B cell (primary cell): ENCODE results near the gene COPG2.

DNA sequence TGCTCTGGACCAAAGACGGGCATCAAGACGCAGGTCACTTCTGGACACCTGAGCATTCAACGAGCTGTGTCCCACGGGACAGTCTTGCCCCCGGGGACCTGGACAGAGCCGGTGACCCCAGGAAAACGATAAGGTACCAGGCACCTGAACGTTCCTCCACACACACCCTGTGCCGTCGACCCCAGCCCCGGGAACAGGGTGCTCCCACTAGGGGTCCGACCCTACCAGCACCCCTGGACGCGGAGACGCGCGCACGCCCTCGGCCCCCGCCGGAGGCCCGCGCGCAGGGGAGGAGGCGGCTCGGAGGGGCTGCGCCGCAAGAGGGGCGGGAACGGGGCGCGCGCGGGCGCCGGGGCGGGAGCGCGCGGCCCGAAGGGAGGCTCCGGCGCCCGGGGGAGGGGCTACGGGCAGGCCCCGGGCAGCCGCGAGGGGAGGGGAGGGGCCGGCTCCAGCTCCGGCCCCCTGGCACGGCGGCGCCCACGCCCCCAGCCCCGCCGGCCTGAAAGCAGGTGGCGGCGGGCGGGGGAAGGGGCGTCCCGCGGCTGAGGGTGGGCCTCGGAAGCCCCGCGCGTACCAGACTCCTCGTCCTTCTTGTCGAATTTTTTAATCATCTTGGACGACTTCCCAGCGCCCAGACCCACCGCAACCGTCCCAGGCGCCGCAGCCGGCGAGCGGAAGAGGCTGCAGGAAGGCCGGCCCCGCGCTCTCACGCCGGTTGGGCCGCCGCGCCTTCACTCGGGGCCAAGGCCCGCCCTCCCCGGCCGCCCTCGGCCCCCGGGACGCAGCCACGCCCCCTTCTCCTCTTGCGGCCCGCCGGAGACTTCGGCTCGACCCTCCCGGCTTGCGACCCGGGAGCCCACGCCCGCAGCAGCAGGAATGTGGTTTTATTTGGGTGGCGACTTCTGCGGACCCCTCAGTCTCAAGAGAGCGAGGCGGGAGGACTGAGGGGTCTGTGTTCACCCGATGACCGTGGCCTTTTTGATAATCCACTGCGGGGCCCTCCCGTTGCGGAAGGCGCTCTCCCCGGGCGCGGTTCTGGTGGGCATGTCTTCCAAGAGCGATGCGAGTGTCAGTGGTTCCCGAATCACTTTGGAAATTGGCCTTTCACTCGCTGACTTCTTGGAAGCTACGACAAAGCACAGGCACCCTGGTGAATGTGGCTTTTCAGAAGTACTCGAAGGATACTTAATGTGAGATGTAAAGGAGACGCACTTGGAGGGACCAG, at the start of gene COPG2:
Gene COPG2 (minus strand): TSS at position 691 of the 1,225 bp plus-strand sequence.
- PRO-cap, result bidirectional peak, plus-strand start at position 806 of the sequence, minus-strand start at position 650 of the sequence
- CAGE, long polyA plus RNA, result no peak

DNA sequence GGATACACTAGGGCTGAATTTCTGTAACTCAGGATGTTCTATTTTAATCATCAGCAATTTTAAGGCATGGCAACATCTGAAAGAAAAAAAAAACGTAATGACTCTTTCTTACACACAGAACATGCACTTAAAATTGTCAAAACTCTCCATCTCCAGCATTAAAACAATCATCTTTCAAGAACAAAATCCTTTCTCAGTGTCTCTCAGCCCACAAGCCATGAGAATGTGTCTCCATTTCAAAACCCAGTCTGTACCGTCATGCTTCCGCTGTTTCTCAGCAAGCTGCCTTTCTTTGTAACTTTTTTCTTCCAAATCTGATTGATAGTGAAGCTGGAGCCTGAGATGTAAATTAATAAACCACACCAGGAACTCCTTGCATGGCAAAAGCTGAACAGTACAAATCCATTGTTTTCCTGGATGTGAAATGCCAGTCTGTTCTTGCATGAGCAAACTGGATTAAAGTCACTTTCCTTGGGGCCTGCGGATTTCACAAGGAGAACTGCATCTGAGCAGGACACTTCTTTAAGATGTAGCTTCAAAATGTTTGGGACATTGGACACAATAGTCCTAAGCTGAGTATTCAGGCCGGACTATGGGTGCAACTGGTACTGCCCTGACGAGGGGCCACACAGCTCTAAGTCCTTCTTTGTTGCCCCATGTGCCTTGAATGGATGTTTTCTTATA, 147.5 kb upstream of the KLF14 start:
- PRO-cap, result no peak
- CAGE, long polyA plus RNA, result no peak

DNA sequence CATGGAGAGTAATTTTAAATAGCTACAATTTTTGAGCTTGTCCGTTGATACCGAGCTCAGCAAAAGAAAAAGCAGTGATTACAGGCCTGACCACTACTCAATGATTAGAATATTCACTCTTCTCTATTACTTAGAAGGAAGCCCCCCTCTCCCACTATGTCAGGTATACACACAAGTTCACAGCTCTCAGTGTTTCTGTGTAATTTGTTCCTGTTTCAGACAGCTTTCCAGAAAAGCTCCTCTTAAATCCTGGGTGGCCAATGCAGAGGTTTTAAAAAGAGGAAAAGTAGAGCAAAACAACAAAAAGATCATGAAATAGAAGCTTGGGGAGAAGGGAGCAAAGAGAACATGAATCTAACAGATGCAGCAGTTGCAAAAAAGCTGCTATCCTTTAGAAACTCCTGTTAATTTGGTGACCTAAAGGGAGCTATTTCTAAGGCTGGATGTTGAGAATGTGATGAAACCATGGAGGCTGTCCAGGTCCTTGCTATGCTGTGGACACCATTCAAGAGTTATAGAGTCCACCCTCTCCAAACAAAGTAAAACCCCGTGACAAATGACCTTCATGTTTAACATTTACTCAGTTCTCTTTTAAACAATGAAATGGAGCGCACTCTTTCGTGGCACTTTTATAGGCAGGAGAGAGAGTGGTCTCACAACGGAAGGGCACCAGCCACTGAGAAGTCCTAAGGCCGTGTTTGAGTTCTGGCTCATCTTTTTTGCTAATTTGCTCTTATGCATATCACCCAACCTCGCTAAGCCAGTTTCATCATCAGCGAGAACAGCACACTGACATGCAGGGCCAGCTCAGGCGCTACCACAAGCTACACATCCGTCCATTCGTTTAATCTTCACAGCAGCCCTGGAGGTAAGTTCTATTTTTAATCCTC, 181.5 kb upstream of the KLF14 start:
- PRO-cap, result no peak
- CAGE, long polyA plus RNA, result no peak

GRCh38 chr7:130917451-130917736, 183.4 kb upstream of the KLF14 start:
- PRO-cap, result no peak
- CAGE, long polyA plus RNA, result no peak

DNA sequence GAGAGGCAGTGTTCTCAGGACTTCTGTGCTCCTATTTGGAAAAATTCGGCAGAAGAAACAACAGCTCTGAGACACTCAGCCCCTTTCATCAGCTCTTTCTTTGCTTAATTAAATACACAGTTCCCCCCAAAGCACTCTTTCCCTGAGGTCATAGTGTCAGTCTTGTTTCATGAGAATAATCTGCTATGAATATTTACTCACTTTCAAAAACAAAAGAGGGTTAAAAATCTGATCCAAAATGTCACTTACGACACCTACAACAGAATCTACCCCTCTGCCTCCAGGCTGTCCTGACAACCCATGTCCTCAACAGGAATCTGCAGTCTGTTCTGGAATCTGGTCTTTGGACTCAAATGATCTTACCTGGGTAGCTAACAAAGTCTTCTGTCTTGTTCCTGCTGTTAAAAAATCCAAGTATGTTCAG, 188.7 kb upstream of the KLF14 start:
- PRO-cap, result no peak
- CAGE, long polyA plus RNA, result no peak

- PRO-cap, result no peak
- CAGE, long polyA plus RNA, result no peak
These were observed 196.2 kb upstream of the KLF14 start for GRCh38 chr7:130930069-130930765.

DNA sequence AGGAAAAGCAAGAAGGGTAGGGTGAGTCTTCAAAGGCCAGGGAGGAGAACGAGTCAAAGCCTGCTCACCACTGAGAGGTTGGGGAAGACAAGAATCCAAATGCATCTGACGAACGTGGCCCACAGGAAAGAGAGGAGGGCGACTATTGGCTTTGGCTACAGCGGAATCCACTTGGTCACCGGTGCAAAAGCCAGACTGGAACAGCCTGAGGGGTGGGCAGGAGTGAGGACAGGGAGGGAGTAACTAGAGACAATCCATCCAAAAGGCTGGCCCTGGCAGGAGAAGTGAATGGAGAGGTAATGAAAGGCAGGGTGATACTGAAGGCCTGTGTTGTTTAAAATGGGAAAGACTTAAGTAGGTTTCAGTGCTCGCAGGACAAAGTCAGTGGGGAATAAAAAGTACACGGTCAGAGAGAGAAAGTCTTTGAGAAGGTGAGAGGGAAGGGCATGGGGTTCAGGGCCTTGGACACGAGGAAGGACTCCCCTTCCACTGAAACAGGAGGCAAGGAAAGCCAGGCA, 216.9 kb upstream of the KLF14 start:
- PRO-cap, result no peak
- CAGE, long polyA plus RNA, result no peak

DNA sequence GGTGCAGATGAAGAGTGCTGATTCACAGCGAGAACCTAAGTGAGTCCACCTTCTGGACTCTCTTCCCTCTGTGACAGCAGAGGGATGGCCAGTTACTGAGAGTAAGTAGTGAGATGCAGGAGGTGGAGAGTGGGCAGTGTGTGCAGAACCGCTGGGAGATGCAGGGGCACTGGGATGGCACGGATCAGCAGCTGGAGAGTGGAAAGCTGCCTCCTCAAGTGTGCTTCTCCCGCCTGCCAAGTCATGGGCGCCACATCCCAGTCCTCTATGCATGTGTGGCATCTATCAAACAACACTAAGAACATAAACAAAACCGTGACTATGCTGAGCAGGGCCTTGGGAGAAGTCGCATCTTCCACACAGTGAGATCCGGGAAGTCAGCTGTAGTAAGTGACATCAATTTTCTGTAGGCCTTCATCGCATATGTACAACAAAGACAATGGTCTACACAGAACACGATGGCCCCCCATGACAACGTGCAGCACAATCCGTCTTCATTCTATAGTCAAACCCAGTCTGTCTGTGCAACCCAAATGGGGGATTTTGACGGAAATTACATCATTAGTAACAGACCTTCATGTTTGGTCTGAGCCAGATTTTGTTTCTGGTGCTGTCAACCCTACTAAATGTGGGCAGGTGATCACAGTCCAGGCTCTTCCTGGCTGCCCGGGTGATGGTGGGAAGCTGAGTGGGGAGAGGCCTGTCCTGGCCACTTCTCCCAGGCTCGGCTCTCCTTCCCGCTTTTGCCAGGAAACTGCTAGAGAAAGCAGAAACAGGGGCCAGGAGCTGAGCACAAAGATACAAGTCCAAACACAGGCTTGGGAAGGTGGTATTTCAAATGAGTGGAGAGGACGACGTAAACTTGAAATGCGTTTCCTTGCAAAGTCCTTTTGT, 217.6 kb upstream of the KLF14 start:
- PRO-cap, result bidirectional peak, plus-strand start at position 613 of the sequence, minus-strand start at position 518 of the sequence
- CAGE, long polyA plus RNA, result no peak

GRCh38 chr7:130980440-130981021, 246.5 kb upstream of the KLF14 start:
- PRO-cap, result no peak
- CAGE, long polyA plus RNA, result no peak

GRCh38 chr7:130987036-130987600, 253.1 kb upstream of the KLF14 start:
- PRO-cap, result no peak
- CAGE, long polyA plus RNA, result no peak

GRCh38 chr7:130998623-130999492, 264.9 kb upstream of the KLF14 start:
- PRO-cap, result no peak
- CAGE, long polyA plus RNA, result no peak

DNA sequence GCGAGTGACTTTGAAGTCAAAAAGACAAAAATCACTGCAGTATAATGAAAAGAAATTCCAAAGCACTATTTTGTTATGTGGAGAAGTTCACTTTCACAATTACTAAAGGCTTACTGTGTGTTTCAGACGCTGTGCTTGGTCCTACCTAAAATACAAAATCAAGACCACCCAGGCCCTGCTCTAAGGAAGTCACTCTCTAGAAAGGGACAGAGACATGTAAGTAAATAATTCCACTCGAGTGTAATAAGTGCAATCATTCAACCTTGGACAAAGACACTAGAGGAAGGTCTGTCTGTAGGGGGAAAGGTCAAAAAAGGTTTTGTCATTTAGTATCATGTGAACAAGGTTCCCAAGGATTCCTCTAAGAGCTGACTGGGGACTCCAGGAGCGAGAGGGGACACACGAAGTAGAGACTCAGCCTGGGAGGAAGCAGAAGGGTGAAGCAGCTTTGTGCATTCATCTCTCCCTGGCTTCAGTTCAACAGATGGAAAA, 274.7 kb upstream of the KLF14 start:
- PRO-cap, result no peak
- CAGE, long polyA plus RNA, result no peak

- PRO-cap, result no peak
- CAGE, long polyA plus RNA, result no peak
These were observed 277.9 kb upstream of the KLF14 start for GRCh38 chr7:131011831-131012339.

DNA sequence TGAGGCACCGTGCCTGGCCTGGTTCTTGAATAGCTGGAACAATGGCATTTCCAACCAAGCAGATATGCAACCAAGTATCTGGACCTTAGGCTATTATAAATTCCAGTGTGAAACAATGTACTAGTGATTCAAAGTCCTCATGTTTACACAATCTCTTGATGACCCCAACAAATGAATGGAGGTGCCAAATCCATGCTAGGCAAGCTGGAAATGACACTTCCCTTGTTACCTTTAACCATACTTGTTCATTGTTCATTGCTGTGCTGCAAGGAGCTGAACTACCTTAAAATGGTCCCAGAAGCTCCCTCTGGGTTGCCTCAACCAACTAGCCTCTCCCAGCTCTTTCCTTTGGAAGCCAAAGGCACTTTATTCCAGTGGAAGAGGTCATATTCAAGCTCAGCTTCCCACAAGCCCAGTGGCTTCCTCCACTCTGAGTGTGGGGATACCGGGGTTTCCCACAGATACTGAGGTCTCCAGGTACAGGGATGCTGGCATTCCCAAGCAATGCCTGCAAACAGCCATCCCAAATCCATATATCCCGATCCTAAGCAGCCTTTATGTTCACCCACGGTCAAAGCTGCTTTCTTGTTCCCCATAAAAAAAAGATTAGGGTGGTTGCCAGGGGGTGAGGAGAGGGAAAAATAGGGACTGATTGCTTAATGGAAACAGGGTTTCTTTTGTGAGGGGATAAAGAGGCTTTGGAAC, 282.4 kb upstream of the KLF14 start:
- PRO-cap, result no peak
- CAGE, long polyA plus RNA, result no peak

- PRO-cap, result no peak
- CAGE, long polyA plus RNA, result no peak
These were observed 230.0 kb upstream of the MKLN1 start for GRCh38 chr7:131097596-131098164.

- PRO-cap, result bidirectional peak, plus-strand start at chr7:131105926, minus-strand start at chr7:131105861; bidirectional peak, plus-strand start at chr7:131106313, minus-strand start at chr7:131106750
- CAGE, long polyA plus RNA, result start-site peak on the plus strand at chr7:131106304-131106369, 14 and 35 reads in 2 replicates; start-site peak on the plus strand at chr7:131106486-131106567, 75 and 187 reads in 2 replicates
These were observed 221.7 kb upstream of the MKLN1 start for GRCh38 chr7:131105639-131106638.

DNA sequence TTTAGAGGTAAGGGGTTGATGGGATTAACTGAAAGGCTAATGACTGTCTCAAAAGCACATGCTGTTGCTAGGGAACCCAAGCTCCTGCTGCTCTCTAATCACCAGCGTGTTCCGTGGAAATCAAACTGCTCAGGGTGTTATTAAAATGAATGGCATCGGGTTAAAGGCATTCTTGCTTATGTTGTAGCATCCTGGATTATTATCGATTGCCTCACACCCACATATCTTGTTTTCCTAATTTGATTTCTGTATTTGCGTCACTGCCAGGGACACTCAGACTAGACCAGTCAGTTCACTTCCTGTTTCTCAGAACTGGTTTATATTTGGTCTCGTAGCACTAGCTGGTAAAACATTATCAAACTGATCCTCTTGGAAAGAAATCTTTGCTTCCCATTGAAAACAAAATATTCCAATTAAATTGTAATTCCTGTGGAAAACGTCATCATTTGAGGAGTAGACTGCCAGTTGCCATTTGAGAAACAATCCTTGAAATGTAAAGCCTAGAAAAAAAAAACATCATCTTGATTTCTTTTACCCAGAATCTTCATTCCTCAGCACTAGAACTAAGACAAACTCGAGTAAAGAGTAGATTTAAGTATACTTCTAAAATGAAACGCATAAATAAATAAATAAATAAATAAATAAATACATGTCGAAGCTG, 216.4 kb upstream of the MKLN1 start:
- PRO-cap, result bidirectional peak, plus-strand start at position 320 of the sequence, minus-strand start at position 201 of the sequence
- CAGE, long polyA plus RNA, result no peak

DNA sequence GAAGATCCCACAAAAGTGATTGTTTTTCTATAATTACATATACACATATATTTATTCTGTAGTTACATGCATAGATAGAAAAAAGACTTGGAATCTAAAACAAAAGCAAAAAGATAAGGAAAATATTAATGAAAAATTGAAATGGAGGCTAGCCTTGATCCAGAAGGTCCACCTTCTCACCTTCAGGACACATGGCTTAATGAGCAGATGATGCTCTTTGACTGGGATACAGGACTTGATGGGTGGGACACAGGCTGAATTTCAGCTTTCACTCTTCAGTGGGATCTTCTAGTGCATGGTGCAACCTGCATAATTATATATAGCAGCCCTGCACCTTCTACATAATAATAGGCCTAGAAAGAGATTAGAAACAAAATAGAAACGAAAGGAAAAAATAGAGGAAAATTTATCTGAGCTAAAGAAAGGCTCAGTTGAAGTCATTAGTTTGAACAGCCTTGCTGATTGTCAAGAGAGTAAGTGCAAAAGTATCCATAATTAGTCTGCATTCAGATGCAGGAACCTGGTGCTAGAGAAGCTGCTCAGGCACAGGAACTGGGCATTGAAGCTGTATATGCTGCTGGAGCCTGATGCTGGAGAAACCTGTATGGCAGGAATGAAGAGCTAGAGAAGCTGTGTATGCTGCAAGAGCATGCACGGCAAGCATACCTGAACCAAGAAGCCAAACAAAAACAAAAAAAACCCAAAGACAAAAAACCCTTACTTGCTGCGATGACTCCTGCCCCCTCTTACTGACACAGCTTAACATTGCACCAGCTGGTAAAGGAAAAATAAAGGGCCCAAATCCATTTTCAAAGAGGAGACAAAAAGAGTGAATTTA, 19.3 kb downstream of the MKLN1 start:
- PRO-cap, result no peak
- CAGE, long polyA plus RNA, result no peak

- PRO-cap, result no peak
- CAGE, long polyA plus RNA, result no peak
These were observed 73.2 kb downstream of the MKLN1 start for GRCh38 chr7:131400760-131401391.

DNA sequence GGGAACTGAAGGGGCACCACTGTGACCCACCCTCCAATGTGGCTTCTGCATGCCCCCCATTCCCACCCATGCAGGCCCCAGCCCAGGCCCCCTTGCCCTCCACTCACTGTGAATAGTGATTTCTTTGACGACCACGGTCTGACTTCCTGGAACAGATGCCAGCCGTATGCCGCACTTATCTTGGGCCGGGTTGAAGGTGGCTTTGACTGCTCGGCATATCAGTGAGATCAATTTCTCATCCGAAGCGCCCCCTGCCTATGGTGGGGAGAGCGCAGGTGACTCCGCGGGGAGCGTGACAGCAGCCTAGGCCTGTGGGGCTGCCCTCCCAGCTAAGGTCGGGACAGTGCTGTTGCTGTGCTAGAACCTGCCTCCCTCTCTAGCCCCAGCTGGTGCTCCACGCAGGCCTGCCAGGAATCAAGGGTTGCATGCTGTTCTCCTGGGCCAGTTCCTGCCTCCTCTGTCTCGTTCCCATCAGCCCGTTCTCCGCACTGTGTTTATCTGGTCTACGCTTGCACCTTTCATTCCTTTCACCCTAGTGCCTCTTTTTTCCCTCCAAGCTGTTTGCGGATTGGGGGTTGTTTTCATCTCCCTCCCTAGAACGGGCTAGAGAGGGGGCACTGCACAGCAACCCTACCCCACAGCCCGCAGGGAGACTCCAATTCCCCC, 49.8 kb downstream of the PODXL start:
- PRO-cap, result no peak
- CAGE, long polyA plus RNA, result no peak